Thoracic aorta endothelial cell (primary cell): ENCODE data around the genes TMEM50B and ATP5PO.

GRCh38 chr21:33444172-33444574 lies 35.6 kb downstream of the TMEM50B start:
- CAGE, long polyA plus RNA, result no peak

DNA sequence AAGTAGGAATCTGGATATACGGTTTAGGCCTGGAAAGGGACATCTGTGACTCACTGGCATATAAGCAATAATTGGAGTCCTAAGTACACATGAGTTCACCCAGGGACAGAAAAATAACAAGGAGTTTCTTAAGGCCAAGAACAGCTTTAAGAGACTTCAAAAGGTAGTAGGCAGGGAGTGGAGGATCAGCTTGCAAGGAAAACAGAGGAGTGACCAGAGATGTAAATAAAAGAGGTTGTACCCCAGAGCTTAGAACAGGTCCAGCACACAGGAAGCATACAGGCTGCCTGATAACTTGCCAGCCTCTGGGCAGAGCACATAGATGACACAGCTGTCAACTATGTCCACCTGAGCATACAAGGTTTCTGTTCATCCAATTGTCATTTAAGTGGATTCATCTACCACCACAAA lies 28.1 kb downstream of the TMEM50B start:
- CAGE, long polyA plus RNA, result no peak

DNA sequence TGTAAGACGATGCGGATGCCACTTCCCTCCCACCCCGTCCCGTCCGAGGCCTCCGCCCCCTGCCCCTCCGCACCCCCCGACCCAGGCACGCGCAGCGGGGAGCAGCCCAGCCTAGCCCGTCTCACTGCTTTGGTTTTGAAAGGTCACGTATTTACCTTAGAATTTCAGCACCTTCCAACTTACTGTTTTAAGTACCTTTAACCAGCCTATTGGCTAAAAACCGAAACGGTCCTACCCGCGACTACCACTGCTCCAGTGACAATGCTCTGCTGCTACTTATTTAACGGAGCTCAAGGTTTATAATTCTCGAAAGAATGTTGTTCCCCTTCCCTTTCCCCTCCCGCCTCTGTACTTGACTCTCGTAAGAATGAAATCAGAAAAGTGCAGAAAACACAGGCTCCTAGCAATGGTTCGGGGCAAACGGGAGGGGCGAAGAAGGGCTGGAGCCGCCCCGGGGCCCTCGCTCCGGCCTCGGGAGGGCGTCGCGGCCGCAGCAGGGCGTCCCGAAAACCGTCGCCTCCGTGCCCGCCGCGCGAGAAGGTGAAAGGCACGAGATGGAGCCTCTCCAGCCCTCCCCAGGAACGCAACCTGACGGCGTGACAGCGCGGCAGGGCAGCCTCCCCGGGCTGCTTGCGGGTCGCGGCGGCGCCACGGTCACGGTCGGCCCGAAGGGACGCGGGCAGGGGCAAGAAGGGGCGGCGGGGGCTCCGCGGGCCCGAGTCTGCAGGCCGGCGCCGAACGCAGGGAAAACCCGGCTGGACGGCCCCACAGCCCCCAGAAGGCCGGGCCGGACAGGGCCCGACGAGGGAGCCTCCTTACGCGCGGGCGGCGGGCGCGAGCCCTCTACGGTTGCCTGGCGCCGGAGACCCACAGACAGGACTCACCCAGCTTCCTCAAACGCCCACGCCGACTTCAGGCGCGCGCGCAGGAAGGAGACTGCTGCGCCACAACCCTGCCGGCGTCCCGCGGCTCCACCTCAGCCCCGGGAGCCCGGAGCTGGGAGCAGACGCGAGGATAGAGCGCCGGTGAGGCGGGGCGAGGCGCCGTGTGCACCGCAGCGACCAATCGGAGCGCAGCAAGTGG lies at the start of gene TMEM50B:
TMEM50B (minus strand) TSS at position 1,021 of the 1,083 bp plus-strand sequence.
- CAGE, long polyA plus RNA, result no peak

- CAGE, long polyA plus RNA, result no peak
These were observed 10.8 kb downstream of the SON start for GRCh38 chr21:33553536-33554087.

DNA sequence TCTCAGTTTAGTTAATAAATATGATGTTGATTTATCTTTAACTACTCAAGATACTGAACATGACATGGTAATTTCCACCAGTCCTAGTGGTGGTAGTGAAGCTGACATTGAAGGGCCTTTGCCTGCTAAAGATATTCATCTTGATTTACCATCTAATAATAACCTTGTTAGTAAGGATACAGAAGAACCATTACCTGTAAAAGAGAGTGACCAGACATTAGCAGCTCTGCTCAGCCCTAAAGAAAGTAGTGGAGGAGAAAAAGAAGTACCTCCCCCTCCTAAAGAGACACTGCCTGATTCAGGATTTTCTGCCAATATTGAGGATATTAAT lies 11.2 kb downstream of the SON start:
- CAGE, long polyA plus RNA, result no peak

GRCh38 chr21:33559026-33559971 lies 16.5 kb downstream of the SON start:
- CAGE, long polyA plus RNA, result no peak

DNA sequence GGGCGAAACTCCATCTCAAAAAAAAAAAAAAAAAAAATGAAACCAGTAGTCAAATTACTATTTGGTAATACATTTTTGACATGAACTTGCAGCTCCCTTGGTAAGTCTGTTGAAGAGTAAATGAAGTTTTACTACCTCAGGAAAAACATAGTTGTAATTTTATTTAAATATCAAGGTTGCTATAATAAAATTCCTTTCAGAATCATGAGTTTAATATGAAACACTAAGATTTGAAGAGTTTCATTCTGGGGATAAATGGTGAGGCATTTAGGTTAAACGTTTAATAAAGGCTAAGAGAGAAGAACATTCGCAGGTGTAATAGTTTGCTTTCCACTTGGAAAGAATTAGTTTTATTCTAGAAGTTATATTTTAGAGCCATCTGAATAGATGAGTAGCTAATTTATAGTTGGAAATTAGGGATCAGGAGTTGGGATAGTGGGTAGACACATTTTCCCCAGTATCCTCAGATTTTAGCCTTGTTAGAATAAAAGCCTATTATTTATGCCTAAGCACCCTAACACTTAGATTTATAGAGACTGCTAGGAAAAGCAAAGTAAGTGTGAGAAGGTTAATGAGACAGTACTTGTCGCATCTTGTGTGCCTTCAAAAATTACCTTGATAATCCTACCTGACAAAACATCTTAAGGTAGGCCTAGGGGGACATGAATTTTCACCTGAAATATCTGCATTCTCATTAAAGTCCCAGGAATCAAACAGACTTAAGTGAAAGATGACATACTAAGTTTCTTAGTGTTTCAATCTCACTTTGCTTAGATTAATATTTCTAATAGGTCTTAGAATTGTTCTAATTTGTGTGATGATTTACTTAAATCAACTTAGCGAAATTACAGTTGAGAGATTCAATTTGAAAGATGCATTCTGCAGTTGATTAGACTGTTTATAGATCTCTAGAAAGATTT lies 22.3 kb downstream of the SON start:
- CAGE, long polyA plus RNA, result no peak

GRCh38 chr21:33739579-33740457 lies 97.5 kb downstream of the ITSN1 start:
- CAGE, long polyA plus RNA, result no peak

DNA sequence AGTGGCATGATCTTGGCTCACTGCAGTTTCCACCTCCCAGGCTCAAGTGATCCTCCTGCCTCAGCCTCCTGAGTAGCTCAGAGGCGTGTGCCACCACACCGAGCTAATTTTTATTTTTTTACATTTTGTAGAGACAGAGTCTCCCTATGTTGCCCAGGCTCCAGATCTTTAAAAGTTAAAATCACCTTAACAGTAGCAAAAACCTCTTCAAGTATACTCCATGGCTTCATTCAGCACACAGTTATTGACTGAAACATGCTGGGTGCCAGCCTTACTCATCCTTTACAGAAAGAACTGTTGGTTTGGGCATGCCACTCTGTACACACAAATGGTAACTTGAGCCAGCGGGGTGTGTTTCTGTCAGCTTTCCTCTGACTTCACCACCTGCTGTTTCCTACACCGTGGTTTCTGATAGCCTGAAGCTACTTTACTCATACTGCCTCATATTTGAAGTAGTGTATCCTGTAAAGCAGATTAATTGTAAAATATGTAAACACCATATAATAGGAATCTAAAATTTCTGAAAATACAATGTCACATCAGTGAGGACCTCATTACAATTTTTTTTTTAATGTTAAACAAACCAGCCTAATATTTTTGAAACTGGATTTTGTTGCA lies 114.0 kb downstream of the ATP5PO start:
- CAGE, long polyA plus RNA, result no peak

GRCh38 chr21:33811533-33811800 lies 104.1 kb downstream of the ATP5PO start:
- CAGE, long polyA plus RNA, result no peak

DNA sequence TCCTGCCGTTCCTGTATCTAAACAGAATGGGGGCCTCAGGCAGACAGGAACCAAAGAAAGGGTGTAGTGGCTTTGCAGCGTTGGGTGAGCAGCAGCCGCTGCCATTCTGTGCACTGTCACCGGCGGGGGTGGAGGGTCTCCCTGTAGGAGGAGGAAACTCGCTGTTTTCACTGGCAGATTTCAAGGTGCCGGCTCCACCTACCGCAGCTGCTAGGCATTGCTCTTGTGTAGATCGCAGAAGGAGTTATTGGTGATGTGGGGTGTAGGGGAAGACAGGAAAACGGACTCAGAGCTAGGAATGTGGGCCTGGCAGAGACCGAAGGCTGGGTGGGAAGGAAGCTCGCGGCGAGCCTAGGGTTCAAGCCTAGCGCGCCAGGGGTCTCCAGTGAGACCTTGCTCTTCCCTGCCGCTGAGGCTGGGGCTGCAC lies 20.8 kb downstream of the ATP5PO start:
- CAGE, long polyA plus RNA, result no peak

DNA sequence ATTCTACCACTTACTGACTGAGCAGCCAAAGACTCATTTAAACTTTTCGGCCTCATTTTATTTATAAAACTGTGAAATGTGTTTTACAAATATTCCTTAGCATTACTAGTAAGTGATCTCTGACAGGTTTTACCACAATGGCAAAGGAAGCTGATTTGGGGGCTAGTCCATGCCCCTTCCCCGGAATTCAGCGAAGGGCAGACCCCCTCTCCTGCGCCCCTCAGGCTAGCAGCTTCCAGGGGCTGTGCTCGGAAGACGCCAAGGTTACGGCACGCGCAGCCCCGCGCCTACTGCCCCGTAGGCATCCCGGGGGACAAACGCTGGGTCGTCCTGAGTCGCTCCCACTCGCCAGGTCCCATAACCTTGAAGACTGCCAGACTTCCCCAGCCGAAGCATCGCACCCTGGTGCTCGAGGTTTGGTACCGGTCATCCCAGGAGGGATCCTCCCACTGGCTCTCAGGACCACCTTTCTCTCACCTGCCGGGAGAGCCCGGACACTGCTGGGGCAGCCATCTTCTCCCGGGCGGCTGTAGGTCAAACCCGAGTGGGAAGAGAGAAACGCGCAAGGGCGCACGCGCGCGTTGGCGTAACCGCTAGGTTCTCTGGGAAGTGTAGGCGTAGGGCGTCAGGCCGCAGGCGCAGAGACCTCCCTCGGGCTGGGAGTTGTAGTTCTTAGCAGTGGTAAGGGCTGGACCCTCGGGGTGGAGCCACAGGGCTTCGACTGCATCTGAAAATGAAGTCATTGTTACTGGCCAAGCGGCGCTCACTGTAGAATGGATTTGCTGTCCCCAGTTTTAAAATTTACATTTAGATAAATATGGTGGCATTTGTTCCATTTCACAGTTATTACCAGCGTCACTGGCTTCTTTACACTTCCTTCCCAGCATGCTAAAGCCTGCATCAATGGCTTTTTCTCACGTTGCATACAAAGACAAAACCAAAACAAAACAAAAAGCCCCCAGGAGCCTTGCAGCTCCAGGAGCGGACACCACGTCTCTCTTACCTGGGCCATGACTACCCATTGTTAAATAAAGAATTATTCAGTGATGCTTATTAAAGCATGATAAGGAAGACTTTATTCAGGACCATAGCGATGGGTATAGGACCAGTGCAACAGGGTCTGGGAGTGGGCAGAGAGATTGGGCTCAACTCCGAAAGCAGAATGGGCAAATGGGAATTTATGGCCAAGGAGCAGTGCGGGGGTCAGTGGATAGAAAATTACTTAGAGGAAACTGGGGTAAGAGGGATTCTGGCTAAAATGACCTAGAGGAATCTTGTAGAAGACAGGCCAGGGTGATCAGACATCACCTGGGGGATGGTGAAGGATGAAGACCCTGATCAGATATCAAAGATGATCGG lies at the start of gene ATP5PO:
ATP5PO (minus strand) TSS at position 554 of the 1,359 bp plus-strand sequence.
- CAGE, long polyA plus RNA, result start-site peak on the minus strand centred at position 527 of the sequence, 16 bp wide, 192 and 62 reads in 2 replicates

GRCh38 chr21:33930924-33931085 lies 15.2 kb upstream of the ATP5PO start:
- CAGE, long polyA plus RNA, result no peak

DNA sequence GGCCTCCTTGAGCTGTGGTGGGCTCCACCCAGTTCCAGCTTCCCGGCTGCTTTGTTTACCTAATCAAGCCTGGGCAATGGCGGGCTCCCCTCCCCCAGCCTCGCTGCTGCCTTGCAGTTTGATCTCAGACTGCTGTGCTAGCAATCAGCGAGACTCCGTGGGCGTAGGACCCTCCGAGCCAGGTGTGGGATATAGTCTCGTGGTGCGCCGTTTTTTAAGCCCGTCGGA lies 15.4 kb upstream of the ATP5PO start:
- CAGE, long polyA plus RNA, result no peak

- CAGE, long polyA plus RNA, result no peak
These were observed 53.1 kb upstream of the MRPS6 start for GRCh38 chr21:34019966-34020916.

DNA sequence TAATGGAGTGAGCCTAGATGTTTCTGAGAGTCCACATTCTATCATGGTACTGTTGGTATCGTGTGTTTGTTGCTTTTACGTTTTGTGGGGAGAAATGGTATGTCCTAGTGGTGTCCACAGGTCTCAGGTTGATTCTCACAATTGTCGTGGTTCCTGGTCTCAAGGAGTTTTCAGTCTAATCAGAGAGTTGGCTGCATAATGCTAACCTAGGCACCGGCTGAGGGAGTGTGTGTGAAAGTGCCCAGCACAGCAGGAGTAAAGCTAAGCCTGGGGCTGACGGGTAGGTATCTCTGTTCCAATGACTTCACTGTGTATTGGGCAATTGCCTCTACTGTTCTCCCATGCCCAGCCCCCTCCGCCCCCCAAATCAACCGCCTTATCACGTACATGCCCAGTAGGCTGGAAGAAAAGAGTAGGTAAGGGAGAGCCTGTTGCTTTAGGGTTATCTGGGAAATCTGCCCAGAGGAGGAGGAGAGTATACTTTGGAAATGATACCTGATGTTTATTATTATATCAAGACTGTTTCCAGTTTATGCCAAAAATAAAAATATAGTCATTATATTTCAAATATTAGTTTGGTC lies 54.7 kb downstream of the MRPS6 start:
- CAGE, long polyA plus RNA, result no peak

GRCh38 chr21:34128769-34129423 lies 55.5 kb downstream of the MRPS6 start:
- CAGE, long polyA plus RNA, result no peak

- CAGE, long polyA plus RNA, result no peak
These were observed 124.7 kb downstream of the MRPS6 start for GRCh38 chr21:34198236-34198418.

GRCh38 chr21:34198419-34198770 lies 125.0 kb downstream of the MRPS6 start:
- CAGE, long polyA plus RNA, result no peak

DNA sequence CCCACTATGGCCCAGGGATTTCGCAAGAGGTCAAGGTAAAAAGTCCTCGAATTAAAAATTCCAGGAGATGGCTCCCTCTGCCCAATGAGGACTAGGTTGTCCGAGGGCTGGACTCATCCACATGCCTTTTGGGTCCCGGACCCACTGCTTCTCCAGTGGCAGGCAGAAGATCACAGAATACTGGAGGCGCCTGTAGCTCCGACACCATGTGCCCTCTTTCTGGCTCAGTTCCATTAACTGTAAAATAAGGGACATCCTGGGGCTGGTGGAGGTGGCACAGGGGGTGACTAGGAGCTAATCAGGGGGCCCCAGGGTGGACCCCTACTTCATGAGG lies 42.8 kb downstream of the RCAN1 start:
- CAGE, long polyA plus RNA, result no peak